Measurements from ENCODE around the gene RNF183.

- PRO-cap, 2 experiments = no peak in any of the 2 experiments
These were observed 24.0 kb downstream of the KIAA1958 start for GRCh38 chr9:112510556-112511132.

DNA sequence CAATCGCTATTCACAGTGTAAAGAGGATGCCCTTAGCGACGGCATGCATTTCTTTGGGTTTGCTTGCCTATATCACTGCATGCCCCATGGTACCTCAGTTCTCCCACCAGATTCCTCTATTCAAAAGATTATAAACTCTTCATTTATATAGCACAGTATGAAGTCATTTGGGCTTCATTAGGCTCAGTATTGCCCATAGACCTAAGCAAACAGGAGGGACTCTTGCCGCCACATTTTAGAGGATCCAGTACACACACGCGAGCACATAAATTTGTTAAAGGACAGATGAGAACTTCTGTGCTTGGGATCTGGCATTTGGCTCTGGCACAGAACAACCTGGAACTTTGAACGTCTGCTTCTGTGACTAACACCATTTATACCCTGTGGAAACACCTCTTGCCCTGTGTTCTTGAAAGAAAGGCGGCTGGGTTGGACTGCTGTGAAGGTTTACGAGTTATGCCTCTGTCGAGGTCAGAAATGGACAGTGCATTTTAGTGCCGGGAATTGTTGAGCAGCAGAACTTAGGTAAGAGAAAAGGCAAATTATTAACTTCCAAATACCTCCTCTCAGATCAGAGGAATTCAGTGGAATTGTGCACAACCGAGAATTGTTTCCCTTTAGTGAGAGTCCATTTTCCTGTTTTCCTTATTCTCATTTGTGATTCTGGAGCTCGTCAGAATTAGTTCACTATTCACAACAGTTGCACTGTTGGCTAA is 14.0 kb upstream of the INIP start:
- PRO-cap, 2 experiments = peak in 2 of 2 experiments; most common plus-strand start position 404 of the sequence (in 1); most common minus-strand start position 317 of the sequence (in 1)

- PRO-cap, 2 experiments = no peak in any of the 2 experiments
These were observed 3.5 kb upstream of the SNX30 start for GRCh38 chr9:112746887-112747730.

DNA sequence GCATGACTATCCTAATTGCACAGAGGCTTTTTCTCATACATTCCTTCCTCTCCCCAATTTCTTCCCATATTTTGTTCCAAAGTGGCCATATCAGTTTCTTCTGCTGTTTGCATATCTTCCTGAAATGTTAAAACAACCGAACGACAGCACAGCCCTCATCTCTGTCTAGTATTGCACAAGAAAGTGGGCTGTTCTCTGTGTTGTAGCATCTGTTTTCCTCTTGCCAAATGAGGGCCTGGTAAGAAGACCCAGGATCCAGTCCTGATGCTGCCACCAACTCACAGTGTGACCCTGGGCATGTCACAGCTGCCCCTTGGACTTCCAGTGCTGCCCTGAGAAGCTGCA is 4.1 kb downstream of the SLC31A2 start:
- PRO-cap, 2 experiments = no peak in any of the 2 experiments

GRCh38 chr9:113166410-113166940 is 15.7 kb downstream of the SLC31A2 start:
- PRO-cap, 2 experiments = no peak in any of the 2 experiments

- PRO-cap, 2 experiments = no peak in any of the 2 experiments
These were observed at the start of gene RNF183 for GRCh38 chr9:113302667-113303833. Gene RNF183, minus strand, starts transcription at chr9:113303376.

DNA sequence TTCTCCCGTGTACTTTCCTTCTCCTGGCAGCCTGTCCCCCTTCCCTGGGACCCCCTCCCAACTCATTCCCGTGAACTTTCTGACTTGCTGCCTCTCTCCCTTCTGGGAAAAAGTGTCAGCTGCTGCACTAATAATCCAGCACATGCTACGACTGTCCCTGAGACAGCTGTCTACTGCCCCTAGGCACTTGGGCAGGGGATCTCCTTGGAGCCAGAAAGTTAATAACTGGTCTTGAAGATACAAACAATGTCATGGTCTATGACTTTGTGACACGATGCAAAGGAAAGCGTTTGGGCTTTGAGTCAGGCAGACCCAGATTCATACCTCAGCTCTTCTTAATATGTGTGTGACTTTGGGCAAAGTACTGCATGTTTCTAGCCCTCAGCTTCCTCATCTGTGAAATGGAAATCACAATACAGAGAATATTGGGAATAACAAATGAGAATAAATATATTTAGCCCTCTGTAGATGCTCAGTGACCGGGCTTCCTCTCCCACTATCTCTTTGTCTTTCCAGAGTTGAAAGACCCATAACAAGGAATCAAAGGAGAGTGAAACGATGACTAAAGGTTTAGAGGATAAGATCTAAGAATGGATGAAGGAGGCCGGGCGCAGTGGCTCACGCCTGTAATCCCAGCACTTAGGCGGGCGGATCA is 10.2 kb upstream of the RNF183 start:
- PRO-cap, 2 experiments = no peak in any of the 2 experiments

DNA sequence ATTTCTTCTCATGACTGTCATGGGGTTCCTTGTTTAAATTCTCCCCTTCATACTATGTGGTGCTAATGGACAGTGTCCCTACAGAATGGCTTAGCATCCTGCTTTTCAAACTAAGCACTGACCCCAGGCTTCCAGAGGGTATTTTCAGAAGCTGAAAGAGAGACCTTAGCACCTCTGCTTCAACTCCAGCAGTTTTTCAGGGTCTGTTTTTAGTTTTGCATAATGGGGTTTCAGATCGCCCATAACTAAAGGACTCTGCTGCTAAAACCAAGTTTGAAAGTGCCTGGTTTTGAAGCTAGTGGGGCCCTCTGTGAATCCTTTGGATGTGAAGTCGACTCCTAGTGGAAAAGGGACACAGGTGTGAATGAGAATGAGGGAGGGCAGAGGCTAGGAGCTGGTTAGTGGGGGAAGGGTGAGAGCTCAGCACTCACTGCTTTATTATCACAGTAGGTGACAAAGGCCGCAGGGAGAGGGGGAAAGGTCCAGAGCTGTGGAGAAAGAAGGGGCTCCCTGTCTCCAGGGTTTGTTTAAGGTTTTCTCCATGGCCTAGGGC is 3.7 kb downstream of the HDHD3 start:
- PRO-cap, 2 experiments = no peak in any of the 2 experiments

DNA sequence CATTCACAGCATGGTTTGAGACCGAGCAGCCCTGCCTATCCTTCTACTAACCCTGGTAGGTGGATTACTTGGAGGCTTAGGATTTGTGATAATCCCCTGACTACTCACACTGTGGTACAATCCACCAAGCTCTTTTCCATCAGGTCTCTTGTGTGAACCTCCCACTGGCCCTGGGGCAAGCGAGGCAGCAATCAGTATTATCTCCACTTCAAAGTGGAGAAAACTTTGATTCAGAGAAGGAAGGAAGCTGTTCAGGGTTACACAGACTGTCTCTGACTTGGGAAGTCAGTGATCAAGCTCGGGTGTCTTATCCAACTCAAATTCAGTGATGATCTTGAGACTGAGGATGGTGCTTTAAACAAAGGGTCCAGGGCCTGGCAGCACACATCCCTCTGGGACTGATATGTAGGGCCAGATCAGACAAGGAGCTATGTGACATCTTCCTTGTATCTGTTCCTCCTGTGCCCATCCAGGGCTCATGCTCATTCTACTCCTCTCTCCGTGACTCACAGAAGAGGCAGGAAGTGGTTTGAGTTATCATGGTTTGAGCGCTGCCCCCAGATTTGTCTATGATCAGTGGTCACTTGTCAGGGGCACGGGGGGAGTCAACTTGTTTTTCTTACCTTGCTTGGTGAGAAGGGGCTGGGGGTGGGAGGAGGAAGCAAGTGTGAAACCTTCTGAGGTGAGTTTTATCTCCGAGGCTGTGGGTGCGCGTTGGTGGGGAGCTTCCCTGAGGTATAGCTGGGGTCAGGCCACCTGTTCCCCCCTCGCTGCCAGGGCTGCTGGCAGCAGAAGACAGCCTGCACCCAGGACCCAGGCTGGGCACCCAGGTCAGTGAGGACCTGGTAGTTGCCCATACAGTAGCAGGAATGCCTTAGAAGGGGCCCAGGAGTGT is 48.6 kb downstream of the RGS3 start:
- PRO-cap, 2 experiments = no peak in any of the 2 experiments

- PRO-cap, 2 experiments = no peak in any of the 2 experiments
These were observed 84.9 kb downstream of the RGS3 start for GRCh38 chr9:113548049-113549173.

- PRO-cap, 2 experiments = no peak in any of the 2 experiments
These were observed 94.0 kb downstream of the RGS3 start for GRCh38 chr9:113557450-113558017.

- PRO-cap, 2 experiments = no peak in any of the 2 experiments
These were observed 119.7 kb downstream of the RGS3 start for GRCh38 chr9:113583216-113583611.

GRCh38 chr9:113599480-113600211 is 136.1 kb downstream of the RGS3 start:
- PRO-cap, 2 experiments = no peak in any of the 2 experiments

DNA sequence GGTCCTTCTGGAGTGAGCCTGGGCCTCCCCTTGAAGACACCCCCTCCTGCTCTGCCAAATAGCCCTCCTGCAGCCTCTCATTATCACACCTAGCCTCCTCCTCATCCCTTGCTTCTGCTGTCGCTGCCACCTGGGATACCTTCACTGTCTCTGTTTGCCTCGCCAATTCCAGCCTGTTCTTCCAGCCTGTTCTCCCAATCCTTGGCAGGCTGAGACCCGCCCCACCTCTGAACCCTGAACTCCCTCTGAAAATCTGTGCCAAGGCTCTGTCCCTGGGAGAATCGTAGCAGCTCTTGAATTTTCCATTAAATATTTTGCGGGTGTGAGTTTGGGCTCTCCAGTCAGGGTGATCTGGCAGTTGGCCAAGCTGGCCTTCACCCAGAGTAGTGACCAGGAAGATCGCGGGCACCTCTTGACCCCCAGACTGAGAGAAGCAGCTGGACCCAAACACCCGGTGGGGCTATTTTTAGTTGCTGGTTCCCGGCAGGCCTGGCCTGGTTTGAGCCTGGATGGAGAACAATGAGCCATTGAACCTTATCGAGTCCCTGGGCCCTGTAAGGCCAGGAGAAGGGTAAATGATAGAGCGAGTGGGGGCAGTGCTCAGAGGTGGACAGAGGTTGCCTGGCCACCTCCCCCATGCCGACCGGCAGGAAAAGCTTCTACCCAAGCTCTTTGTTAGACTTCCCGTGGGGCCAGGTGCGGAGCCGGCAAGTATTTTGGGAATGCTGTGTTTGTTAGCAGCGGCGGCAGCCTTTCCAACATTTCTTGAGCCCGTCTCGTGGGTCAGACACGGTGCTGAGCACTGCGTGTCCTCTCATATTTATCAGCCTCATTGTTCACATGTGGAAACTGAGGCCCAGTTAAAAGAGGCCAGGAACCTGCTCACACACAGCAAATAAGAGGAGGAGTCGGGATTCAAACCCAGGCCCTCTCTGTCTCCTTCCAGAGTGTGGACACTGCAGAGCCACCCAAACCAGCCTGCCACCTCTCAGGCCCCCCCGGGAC is 146.2 kb downstream of the RGS3 start:
- PRO-cap, 2 experiments = peak in 2 of 2 experiments; most common plus-strand start position 581 of the sequence (in 2); most common minus-strand start position 152 of the sequence (in 2)

DNA sequence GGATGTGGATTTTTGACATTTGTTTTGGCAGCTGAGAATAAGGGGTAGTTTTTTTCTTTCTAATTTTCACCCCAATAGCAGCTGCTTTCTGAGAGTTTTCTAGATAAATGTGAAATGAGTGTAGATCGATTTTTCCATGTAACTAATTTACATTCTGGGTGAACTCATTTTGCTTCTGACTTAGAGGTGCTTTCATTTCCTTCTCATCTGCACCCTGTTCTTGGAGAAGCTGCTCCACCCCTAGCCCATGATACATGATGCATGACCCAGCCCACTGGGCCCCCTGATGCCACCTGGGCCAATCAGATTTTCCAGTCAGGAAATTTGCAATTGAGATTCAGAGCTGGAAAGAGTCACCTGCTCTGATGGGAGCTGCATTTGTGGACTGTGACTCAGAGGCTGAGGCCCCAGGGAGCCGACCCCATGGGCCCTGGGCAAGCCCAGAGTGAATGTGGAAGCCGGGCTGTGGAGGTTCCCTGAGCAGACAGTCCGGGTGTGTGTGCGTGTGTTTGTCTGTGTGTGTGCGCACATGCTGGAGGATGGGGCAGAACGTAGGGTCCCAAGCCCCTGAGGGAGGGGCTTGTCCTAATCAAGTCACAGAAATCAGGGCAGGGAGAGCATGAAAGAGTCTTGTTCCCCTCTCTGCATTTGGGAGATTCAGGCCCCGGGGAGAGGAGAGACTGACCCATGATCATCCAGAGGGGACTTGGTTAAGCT is 159.4 kb downstream of the RGS3 start:
- PRO-cap, 2 experiments = no peak in any of the 2 experiments

DNA sequence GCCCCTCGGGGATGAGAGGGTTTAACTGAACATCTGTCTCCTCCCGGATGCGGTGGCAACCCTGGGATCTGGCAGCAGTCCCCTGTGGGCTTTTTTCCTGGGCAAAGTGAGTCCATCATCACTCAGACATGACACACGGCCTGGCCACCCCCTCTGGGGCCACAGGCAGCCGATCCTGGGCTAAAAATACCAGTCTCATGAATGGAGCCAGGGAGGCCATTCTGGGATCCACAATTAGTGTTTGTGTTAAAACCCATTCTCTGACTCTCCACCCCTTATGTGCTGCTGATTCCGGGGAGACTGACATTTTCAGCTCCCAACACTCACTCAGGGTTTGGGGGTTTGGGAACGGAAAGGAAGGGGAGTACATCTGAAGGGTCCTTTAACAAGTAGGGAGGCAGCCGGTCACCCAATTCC is 161.3 kb downstream of the RGS3 start:
- PRO-cap, 2 experiments = no peak in any of the 2 experiments

- PRO-cap, 2 experiments = no peak in any of the 2 experiments
These were observed 6.6 kb downstream of the KIF12 start for GRCh38 chr9:114092540-114092858.

DNA sequence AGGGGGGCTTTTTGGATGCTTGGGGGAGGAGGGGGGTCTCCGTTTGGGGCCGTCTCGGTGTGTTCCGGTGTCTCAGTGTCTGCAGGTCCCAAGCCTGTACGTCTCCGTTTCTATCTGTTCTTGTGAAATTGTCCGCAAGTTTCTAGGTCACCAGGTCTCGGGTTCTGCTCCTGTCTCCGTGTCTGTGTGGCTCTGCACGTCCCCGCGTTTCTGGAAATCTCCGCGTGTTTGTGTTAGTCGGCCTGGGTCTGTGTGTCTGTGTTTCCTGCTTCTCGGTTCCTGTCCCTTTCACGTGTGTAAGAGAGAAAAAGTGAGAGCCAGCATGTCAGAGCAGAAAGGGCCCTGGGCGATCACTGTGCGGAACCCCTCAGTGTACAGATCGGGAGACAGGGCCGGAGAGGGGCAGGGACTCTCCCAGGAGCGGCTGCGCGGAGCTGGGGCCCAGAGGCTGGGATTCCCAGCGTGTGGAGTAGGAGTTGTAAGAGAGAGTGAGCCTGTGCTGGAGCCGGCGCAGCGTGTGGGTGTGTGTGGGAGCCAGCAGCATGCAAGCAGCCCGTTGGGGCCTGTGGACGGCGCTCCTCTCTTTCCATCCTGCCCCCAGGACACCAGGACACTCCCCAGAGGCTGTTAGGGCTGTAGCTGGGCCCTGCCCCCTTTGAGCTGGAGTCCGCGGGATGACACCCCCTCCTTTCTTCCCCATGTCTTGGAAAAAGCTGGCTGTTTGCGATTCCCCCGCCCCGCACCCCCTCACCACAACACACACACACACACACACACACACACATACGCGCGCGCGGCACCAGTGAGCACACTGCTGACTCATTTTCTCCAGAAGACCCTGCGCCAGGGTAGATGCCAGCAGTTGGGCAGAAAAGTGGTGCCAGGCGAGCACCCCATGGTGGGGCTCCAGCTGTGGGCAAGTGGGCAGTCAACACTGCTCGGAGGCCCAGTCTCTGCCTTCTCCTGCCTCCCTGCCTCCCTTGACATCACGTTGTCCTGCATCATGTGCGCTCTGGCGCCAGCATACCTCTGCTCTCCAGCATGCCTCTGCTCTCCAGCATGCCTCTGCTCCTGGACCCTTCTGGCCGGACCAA is 1.3 kb downstream of the COL27A1 start:
- PRO-cap, 2 experiments = peak in 2 of 2 experiments; most common plus-strand start position 259 of the sequence (in 1); most common minus-strand start position 81 of the sequence (in 2)

DNA sequence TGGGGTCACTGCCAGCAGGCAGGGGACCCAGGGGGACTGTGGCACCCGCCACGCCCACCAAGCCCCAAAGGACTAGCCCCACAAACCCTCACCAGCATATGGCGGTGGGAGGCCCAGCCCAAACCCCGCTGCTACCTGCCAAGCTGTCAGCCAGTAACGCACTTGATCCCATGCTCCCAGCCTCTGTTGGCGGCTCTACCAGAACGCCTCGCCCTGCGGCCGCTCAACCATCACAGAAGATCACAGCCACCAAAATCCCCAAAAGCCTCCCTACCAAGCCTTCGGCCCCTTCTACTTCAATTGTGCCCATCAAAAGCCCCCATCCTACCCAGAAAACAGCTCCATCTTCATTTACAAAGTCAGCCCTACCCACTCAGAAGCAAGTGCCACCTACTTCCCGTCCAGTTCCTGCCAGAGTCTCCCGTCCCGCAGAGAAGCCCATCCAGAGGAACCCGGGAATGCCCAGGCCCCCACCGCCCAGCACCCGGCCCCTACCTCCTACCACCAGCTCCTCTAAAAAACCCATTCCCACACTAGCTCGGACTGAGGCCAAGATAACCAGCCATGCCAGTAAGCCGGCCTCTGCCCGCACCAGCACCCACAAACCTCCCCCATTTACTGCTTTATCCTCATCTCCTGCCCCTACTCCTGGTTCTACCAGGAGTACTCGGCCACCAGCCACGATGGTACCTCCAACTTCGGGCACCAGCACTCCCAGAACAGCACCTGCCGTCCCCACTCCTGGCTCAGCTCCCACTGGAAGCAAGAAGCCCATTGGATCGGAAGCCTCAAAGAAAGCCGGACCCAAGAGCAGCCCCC is 13.3 kb downstream of the COL27A1 start:
- PRO-cap, 2 experiments = no peak in any of the 2 experiments

DNA sequence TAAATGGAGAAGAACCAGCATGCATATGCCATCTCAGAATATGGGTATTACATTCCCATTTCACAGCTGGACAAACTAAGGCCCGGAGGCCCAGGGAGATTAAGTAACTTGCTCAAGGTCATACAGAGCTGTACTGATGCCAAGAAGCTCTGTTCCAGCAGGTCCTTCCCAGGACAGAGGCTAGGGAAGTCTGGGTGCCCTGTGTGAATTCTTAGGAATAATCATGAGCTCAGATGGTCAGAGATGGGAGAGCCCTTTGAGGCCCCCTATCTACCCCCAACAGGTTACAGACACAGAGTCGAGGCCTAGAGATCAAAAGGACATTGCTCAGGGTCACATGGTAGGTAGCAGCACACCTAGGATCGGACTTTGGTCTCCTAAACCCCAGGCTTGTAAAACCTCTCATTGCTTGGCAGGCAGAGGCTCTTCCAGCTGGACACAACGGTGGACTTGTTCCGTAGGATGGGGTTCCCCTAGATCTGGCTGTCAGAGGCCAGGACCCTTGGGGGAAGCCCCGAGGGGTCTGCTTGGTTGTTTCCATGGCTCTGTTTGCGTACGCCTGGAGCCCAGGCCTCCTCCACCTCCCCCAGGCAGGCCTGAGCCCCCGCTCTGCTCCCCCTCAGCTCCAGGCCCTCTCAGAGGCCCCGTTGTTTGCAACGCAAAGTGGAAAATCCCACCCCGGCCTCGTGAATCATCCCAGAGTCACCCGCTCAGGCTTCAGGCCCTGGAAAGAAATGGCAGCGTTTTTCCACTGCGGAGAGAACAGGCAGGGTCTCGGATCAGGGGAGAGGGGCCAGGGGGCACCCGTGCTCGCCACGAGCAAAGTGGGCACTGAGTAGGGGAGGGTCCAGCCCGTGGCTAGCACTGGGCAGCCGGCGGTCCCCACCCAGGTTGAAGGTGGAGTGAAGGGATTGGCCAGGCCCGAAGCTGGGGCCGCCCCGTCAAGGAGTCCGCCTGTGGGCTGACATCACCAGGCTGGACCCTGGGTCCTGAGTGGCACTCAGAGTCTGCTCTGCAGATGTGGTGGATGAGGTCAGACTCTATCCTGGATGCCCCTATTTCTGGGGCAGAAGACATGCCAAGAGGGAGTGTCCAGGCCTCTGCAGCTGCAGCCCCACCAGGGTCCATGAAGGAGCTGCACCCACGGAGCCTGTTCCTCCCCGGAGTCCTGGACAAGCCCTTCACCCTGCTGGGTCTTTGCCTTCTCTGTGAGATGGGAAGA is 19.7 kb downstream of the COL27A1 start:
- PRO-cap, 2 experiments = no peak in any of the 2 experiments